MCF 10A (cell line): ENCODE measurements around the genes ZFP82, ZNF527 and ZNF793.

- PRO-cap = no peak
- RRBS = no CpG with 5 or more reads among the region's 18 CpGs
These were observed 3.7 kb upstream of the COX7A1 start for GRCh38 chr19:36155496-36156834.

- PRO-cap = no peak
- RRBS = no CpG with 5 or more reads among the region's 24 CpGs
These were observed 7.3 kb upstream of the COX7A1 start for GRCh38 chr19:36159248-36160319.

DNA sequence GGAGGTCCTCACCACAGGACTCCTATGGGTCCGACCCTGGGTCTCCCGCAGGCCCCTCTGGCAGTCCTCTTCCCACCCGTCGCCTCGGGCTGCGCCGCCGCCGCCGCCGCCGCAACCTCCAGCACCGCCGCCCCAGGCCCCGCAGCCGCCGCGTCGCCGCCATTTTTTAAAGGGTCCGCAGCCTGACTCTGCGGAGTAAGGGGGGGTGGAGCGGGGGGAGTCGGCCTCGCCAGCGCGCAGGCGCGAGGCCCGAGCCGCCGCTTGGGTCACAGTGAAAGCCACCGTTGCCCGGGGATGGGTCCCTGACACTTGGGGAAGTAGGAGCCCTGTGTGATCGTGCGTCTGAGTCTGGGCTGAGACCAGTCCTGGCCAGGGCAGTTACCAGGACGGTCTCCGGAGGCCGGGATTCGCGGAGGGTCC lies 69.6 kb downstream of the ZFP14 start:
- PRO-cap = no peak
- RRBS = no CpG with 5 or more reads among the region's 41 CpGs

- PRO-cap = bidirectional peak, plus-strand start at chr19:36418671, minus-strand start at chr19:36418644
- RRBS = 62% methylated on average over 31 of the region's 88 CpGs
These were observed at the start of gene ZFP82 for GRCh38 chr19:36417980-36419157. TSS of gene ZFP82 (minus strand) at chr19:36418644.

DNA sequence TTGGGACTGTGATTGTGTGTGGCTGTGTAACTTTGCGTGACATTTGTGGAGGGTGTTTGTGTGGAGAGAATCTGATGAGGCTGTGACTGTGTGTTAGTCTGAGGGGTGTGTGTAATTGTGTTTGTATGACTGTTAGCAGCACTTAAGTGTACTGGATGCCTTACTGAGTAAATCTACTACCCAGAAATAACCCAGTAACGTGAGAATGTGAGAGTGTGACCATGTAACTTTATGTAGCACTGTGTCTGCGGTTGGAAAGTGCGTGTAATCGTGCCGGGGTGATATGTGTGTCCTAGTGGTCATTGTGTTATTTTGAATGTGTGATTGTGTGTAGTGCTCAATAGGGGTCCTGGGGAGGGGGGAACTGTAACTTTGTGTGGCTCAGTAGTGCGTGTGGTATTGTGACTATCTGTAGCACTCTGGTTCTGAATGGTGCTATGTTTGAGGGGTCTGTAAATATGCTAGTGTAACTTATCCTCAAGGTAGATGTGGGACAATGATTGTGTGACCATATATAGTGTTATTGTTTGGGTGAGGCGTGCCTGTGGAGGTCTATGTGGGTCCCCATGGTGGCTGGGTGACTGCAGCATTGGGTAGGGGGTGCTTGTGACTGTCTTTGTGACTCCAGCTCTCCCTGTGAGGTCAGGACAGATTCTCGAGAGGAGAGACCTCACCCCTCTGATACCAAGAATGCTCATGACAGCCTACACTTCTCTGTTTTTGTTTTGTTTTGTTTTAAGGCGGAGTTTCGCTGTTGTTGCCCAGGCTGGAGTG lies 709 bp downstream of the ZNF383 start:
- PRO-cap = no peak
- RRBS = no CpG with 5 or more reads among the region's 11 CpGs

DNA sequence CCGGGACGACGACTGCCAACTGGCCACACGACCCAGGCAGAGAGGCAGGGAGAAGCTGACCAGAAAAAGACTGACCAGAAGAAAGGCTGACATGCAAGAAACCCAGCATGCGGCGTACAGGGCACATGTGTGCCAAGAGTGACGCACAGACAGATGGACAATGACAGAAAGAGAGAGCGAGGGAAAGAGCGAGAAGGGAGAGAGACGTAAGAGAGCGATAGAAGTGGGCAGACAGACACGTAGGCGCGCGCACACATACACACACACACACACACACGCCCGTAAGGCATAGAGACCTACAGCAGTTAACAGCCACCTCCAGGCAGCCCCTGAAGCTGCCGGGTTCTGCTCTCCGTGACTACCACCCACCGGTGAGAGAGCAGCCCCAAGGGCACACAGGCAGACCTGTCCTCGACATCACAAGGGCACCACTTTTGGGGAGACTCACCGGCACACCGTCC lies 30.8 kb upstream of the ZNF875 start:
- PRO-cap = no peak
- RRBS = 92% methylated on average over 7 of the region's 23 CpGs

DNA sequence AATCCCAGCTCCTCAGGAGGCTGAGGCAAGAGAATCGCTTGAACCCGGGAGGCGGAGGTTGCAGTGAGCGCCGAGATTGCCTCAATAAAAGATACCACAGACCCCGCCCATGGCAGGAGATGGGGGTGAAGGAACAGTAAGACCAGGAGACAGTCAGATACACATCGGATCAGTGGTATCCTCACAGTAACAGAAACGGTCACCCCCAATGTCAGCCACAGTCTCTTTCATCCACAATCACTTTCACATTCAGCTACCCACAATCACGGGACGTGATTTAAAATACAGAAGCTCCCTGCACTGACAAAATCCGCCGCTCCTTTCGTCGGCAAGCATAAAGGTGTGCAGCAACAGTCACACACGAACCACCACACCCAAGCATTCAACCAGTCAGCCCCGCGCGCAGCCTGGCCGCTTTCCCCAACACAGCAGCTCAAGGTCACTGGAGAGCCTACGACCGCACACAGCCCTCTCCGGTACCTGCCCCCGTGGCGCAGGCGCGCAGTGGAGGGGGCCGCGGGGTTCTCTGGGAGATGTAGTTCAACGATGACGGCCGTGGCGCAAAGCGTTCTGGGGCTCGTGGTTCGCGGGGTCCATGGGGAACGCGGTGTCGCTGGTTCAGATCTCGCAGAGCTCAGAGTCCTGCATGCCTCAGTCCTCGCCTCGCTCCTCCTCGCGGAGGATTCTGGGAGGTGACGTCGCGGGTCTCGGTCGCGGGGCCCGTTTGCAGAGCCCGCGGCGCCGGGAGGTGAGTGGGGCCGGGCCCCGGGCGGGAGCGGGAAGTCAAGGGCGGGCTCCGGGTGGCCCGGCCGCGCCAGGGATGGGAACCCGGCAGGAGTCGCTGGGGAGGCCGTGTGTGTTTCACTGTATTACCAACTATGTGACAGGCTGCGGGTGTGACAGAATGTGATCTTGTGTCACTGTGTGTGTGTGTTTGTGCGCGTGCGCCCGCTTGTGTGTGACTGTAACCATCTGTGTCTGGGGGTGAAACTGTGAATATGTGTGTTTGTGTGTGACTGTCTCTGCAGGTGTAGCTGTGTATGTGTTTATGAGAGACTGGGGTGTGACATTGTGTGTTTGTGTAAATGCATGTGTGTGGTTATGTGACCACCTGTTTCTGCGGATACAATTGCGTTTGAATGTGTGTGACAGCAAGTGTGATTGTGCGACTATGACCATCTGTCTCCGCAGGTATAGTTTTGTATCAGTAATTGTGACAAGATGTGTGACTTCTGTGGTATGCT lies at the start of gene ZNF527:
ZNF527 (plus strand) TSS at position 621 of the 1,244 bp plus-strand sequence.
- PRO-cap = bidirectional peak, plus-strand start at position 729 of the sequence, minus-strand start at position 444 of the sequence
- RRBS = no CpG with 5 or more reads among the region's 76 CpGs

- PRO-cap = no peak
- RRBS = 65% methylated on average over 5 of the region's 33 CpGs
These were observed at the start of gene ZNF793 for GRCh38 chr19:37506669-37507361. TSS of gene ZNF793 (plus strand) at chr19:37506939.

DNA sequence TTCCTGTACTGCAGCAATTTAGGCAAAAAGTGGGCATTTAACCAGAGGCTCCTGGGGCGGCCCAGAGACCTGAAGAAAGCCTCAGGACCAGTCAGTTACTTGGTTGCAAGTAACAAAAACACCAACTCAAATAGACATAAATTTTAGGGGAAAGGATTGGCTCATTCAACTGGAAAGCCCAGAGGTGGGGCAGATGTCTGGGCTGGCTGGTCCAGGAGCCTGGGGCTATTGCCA lies 97.1 kb downstream of the SIPA1L3 start:
- PRO-cap = bidirectional peak, plus-strand start at position 181 of the sequence, minus-strand start at position 111 of the sequence
- RRBS = no CpG with 5 or more reads among the region's 1 CpG

- PRO-cap = no peak
- RRBS = 95% methylated on average over 4 of the region's 17 CpGs
These were observed 130.3 kb downstream of the SIPA1L3 start for GRCh38 chr19:38037152-38037933.

DNA sequence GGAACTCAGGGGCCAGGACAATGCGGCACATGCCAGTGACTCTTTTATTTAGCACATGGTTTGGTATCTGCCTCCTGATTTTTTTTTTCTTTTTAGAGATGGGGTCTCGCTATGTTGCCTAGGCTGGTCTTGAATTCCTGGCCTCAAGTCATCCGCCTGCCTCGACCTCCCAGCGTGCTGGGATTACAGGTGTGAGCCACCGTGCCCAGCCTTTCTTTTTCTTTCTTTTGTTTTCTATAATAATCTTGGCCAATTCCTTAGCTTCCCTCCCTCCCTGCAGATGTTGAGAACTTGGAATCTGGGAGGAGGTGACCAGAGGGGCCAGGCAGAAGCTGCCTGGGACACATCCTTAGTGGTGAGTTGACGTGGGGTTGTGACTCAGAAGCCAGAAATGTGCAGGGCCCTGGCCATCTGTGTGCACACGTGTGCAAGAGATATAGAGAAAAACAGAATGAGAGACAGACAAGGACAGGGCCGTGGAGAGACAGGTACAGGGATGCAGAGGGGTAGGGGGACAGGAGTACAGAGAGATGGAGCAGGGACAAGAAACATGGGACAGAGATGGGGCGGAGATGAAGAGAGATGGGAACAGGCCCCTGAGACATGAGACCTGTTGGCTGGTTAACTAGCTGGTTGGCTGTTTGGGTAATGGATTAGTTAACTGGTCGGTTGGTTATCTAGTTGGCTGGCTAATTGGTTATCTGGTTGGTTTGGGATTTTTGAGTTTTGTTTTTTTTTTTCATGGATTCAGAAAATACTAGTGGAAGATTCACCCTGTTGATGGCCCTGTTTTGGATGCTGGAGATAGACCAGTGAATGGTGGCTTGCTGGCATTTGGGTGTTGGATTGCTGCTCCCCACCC lies 154.4 kb downstream of the SIPA1L3 start:
- PRO-cap = no peak
- RRBS = no CpG with 5 or more reads among the region's 11 CpGs

DNA sequence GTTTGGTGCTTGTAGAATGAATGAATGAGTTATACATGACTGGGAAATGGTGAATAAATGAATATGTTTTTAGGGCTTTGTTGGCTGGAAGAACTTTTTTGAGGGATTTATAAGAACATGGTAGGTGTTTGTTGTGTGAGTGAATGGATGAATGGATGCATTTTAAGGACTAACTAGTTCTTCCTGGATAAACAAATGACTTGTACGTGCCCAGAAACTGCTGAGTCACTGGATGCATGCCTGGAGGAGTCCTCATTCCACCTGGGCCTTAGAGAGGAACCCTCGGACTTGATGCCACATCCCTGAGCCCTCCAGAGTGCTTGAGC lies 153.5 kb downstream of the DPF1 start:
- PRO-cap = no peak
- RRBS = no CpG with 5 or more reads among the region's 2 CpGs

DNA sequence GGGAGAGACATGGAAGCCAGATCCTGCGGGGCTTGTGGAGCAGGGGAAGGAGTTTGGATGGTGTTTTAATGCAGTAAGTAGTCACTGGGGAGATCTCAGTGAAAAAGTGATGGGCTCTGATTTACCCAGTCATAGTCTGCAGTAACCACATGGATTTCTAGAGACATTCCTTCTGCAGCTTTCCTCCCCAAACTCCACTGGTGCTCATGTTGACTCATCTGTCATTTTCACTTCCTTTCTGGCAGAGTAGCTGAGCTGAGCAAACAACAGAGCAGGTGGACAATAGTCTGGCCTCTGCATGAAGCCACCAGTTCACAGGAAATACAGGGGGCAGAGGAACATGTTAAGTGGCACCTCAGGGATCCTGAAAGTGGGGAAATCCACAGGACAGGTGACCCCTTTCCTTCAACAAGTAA lies 144.0 kb downstream of the DPF1 start:
- PRO-cap = no peak
- RRBS = no CpG with 5 or more reads among the region's 1 CpG

DNA sequence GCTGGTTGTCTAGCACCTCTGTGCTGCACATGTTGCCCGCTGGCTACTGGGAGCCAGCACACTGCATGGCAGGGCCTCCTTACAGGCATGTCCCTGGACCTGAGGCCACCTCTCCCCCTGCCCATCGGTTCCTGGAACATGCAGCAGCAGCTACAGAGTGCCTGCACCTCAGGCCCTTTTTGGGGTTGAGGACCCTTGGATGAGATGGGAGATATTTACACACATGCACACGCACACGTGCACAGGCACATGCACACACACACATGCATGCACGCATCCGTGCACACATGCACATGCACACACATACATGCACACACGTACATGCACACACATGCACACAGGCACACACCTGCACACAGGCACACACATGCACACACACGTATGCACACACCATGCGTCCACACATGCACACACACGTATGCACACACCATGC lies 112.4 kb downstream of the DPF1 start:
- PRO-cap = no peak
- RRBS = no CpG with 5 or more reads among the region's 10 CpGs

- PRO-cap = no peak
- RRBS = no CpG with 5 or more reads among the region's 13 CpGs
These were observed 1.2 kb downstream of the SPINT2 start for GRCh38 chr19:38265421-38266042.

DNA sequence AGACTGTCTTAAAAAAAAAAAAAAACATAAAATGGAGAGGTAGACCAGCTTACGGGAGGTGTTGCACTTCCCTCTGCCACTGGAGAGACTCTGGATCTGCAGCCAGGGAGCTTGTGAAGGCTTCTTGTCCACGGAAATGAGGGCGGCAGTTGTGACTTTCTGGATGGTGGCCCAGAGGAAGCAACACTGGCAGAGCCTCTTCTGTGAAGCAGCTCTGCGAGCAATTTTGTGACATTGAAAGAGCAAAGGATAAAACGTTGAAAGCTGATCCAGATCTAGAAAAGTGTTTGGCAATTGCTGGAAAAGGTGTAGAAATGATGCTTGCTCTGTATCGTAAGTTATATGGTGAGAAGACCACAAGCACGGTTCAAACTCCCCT lies 10.4 kb downstream of the SPINT2 start:
- PRO-cap = no peak
- RRBS = no CpG with 5 or more reads among the region's 7 CpGs

DNA sequence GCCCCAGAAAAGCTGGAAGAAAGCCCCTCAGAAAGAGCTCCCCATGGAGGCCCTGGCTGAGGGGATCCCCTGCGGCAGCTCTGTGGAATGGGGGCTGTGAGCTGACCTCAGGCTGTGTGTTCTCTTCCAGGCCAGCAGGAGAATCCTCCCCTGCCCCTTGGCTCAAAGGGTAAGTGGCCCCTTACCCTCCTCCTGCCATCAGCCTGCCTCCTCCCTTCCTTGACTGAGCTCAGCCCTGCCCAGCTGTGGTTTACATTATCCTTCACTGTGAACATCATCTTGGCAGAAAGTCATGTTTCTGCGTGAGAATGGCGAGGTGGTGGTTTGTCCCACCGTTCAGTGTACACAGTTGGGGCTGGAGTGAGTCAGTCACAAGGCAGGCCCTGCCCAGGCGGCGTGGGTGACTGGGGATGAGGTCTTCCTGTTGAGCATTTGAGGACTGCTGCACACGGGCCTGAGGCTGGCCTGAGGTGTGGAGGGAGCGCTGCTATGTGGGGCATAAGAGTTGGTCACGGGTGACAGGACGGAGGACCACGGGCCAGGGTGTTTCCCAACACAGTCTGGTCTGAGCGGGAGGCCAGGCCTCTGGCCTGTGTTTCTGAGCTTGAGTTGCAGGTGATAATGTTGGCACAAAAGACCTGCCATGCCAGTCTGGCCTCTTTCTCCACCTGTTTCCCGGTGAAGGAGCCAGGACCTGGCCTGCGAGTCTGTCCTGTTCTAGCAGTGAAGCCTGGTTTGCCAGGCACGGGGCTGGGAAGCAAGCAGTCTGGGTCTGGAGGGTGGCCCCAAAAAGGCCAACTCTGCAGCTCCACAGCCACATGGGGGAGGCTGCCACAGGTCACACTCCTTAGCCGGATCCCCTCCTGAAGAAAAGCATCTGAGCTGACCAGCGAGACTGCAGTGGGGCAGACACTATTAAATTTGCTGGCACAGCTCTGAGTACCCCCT lies 13.4 kb upstream of the C19orf33 start:
- PRO-cap = bidirectional peak, plus-strand start at position 447 of the sequence, minus-strand start at position 225 of the sequence
- RRBS = no CpG with 5 or more reads among the region's 17 CpGs

- PRO-cap = bidirectional peak, plus-strand start at chr19:38362726, minus-strand start at chr19:38362578
- RRBS = 3% methylated on average over 26 of the region's 58 CpGs
These were observed 12.0 kb upstream of the PSMD8 start for GRCh38 chr19:38362217-38362909.

DNA sequence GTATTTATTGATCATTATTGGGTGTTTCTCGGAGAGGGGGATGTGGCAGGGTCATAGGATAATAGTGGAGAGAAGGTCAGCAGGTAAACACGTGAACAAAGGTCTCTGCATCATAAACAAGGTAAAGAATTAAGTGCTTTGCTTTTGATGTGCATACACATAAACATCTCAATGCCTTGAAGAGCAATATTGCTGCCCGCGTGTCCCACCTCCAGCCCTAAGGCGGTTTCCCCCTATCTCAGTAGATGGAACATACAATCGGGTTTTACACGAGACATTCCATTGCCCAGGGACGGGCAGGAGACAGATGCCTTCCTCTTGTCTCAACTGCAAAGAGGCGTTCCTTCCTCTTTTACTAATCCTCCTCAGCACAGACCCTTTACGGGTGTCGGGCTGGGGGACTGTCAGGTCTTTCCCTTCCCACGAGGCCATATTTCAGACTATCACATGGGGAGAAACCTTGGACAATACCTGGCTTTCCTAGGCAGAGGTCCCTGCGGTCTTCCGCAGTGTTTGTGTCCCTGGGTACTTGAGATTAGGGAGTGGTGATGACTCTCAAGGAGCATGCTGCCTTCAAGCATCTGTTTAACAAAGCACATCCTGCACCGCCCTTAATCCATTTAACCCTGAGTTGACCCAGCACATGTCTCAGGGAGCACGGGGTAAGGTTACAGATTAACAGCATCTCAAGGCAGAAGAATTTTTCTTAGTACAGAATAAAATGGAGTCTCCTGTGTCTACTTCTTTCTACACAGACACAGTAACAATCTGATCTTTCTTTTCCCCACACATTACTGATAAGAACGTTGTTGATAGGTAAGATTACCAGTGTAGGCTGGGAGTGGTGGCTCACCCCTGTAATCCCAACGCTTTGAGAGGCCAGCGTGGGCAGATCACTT lies 12.6 kb downstream of the EIF3K start:
- PRO-cap = no peak
- RRBS = no CpG with 5 or more reads among the region's 19 CpGs

DNA sequence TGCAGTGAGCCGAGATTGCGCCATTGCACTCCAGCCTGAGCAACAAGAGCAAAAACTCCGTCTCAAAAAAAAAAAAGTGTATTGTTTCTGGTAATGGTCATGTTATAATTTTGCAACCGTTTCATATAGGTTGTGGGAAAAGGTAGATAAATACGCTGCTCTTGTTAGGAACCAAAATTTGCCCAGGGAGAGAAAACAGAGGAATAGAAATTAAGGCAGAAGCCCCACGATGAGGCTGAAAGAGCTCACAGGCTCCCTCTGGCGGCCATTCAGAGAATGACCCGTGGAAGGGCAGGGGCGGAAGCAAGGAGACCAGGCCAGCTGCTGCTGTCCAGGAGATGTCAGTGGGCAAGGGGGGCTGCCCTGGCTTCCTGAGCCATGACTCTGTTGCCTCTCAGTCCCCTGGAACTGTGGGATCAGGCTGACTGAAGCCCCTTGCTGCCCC lies 12.9 kb upstream of the ACTN4 start:
- PRO-cap = no peak
- RRBS = no CpG with 5 or more reads among the region's 9 CpGs